Skin of body (tissue), 2 donors: Measurements from ENCODE around the gene COX7A2.

DNA sequence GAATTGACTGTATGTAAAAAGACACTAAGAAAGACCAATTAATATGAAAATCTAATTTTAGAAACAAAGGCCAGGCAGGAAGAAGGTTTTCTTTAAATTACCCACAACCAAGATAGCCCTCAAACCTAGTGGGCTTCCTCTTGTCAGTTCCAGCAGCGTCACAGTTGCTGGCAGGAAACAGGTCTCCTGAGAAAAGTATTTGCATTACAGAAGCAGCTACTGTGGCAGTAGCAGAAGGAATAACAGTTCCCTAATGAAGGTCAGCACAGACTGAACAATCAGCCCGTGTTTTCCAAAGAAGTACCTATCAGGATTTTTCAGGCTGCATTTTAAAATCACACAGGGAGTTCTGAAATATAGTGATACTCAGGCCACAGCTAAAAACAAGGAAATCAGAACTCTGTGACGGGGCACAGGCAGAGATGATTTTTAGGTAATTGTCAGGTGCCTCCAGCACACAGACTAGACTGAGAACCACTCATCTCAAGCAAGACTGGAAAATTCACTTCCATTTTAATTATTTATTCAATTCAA lies 230.4 kb upstream of the KHDRBS2 start:
- RAMPAGE, long total RNA, result no peak

DNA sequence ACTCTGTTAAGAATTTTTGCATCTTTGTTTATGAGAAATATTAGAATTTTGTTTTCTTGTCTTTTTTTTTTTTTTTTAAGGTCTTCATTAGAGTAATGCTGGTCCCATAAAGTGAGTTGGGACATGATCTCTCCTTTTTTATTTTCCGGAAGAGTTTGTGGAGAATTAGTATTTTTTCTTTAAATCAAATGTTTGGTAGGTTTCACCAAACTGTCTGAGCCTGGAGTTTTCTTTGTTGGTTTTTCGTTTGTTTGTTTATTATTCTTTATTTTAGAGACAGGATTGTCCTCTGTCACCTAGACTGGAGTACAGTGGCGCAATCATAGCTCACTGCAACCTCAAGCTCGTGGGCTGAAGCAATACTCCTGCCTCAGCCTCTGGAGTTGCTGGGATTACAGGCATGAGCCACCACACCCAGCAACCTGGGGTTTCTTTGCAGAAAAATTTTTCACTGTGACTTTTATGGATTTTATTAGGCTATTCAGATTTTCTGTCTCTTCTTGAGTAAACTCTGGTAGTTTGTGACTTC lies 120.2 kb upstream of the PTP4A1 start:
- RAMPAGE, long total RNA, result no peak

- RAMPAGE, long total RNA, result no peak
Observed at GRCh38 chr6:63467418-63467819, 104.9 kb upstream of the PTP4A1 start.

DNA sequence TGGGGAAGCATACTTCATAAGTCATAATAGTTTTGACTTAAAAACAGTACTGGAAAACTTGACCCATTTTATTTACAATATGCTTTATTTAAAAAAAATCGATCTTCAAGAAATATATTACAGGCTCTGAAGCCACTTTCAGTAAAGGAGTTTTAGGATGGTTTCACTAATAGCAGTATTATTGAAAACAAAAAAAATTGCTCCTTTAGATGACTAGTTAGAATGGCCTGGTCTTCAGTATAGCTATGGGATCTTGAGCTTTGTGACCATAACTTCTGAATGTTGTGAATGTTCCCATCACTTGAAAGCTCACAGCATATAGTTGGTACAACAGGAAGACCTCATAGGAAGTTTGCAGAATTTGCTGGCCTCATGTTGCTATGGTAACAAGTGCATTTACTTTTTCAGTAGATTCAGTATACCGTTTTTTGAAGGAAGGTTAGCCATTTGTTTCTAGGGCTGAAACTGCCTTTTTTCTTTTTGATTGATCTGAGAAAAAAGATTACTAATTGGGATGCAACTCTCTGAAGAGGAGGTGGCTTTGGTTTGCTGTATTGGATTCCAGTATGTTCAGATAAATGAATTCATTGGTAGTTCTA lies 8.2 kb downstream of the PHF3 start:
- RAMPAGE, long total RNA, result no peak

- RAMPAGE, long total RNA, result no peak
Observed at GRCh38 chr6:63806130-63806892, 170.7 kb downstream of the PHF3 start.

DNA sequence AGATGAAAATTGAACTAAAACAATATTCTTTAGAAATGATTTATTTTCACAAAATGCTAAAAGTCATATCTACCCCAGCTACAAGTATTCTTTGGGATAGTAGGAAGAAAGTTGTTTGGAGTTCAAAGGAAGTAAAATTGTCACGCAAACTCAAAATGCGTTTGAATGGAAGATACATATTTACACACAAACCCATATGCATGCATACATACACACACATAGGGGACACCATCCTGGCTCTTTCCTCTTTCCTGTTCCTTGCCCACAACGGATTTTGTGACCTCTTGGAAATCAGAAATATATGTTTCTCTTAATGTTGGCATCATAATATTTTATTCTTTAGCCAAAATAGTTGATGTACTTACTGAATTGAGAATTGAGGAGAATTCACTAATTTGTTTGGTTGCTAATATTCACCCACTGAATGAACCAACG lies 879.6 kb upstream of the ADGRB3 start:
- RAMPAGE, long total RNA, result no peak

DNA sequence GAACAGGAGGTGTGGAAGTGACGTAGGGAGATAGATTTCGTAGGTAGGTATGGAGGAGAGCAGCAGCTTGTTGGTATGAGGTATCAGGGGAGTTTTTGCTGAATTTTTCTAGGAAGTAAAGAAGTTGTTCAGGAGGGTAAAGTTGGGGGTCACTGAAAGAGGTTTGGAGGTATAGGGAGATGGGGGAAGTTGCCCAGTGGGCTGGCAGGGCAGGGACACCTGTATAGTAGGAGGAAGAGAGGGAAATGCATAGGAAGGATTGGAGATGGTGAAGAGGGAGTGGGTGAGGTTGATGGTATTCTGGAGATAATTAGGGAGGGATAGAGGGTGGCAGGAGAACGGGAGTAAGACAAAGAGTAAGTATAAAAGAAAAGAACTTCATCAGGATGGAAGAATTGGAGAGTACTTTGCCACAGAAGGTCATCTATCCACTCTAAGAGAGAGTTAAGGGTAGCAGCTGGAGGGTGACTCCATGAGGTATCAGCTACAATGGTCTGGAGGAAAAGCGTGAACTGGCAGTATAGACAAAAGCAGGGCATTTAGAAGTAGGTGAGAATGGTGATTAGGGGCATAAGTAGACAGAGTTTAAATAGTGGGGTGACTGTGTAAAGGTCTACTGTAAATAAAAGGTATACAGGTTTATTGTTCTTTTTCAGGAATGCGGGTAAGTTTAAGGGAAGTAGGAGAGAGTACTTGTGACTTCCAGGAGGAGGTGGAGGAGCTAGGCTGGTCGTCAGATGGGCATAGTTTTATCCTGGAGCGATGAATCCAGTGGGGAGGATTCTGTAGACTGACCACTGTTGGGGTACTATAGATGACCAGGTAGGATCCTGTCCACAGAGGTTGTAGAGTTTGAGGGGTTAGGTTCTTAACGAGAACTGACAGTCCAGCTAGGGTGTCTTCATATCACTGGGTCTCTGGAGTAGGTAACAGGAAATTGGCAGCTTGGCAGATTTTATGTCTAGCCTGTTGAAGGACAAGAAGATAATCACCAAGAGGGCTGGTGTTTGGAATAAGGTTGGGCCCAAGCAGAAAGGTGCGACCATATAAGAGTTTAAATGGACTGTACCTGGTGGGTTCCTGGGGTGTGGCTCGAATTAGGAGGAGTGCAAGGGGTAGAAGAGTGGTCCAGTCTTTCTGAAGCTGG lies 751.8 kb upstream of the ADGRB3 start:
- RAMPAGE, long total RNA, result no peak

DNA sequence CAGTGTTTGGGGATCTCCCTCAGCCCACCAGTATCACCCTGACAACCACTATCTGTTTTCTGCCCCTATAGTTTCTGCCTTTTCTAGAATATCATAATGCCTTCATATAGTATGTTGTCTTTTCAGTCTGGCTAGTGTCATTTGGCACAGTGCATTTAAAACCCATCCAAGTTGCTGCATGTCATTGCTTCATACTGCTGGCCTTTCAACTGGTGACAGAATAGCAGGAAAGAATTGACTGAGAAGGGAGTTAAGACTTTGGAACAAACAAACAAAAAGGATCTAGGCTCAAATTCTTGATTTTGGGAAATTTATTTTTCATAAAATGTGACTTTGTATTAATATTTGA lies 4.5 kb downstream of the LMBRD1 start:
- RAMPAGE, long total RNA, result no peak

- RAMPAGE, long total RNA, result no peak
Observed at GRCh38 chr6:70282837-70283563, 19.9 kb downstream of the COL9A1 start.

GRCh38 chr6:70811304-70812402 lies 144.0 kb downstream of the SMAP1 start:
- RAMPAGE, long total RNA, result no peak

DNA sequence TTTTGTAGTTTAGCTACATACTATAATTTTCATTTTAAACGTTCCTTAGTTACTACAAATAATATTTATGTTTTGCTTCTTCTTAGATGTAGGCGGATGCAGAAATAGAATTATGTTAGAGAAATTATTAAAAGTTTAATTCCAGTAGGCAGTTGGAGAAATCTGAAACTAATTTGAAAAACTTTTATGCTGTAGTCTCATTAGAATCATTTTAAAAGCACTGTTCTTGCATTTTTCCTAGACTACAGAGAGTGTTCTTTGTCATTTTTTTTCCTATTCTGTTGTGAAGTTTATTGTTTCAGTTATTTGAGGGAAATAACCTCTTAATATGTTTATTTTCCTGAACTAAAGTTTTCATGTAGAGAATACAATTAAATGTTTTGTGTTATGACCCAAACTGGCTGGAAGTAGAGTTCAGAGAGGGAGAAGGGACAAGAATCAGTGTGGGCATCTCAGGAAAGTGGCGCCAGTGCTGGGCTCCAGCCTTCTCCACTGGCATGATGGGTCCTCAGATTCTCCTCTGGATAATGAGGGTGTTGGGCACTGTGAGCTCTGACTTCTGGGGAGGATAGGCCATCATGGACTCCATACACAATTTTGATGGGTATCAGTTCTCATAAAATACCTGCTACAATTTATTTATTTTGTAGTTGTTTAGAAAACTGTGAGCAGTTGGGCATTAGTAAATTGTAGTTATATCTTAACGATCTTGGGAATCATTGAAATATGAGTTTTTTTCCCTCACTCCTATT lies 18.3 kb downstream of the OGFRL1 start:
- RAMPAGE, long total RNA, result no peak

DNA sequence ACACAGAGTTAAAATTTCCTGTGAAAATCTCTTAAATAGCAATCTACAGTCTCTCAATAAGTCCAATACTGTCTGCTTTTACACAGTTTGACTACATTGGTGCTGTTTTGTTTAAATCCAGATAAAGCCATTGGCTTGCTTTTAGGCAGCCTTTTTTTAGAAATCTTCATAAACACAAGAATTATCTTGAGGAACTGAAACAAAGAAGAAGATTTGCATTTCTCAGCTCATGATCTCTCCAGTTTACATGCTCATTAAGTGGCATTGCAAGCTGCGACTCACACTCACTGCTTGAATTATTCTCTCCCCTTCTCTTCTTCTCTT lies 239.1 kb upstream of the KCNQ5 start:
- RAMPAGE, long total RNA, result no peak

- RAMPAGE, long total RNA, result no peak
Observed at GRCh38 chr6:72620969-72621949, 605 bp upstream of the KCNQ5 start.

DNA sequence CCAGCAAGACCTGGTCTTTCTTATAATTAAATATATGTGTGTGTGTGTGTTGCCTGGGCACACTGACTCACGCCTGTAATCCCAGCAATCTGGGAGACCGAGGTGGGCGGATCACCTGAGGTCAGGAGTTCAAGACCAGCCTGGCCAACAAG lies 324 bp upstream of the CGAS start:
- RAMPAGE, long total RNA, result no peak

GRCh38 chr6:73695145-73695456 lies 902 bp upstream of the CD109 start:
- RAMPAGE, long total RNA, result no peak

DNA sequence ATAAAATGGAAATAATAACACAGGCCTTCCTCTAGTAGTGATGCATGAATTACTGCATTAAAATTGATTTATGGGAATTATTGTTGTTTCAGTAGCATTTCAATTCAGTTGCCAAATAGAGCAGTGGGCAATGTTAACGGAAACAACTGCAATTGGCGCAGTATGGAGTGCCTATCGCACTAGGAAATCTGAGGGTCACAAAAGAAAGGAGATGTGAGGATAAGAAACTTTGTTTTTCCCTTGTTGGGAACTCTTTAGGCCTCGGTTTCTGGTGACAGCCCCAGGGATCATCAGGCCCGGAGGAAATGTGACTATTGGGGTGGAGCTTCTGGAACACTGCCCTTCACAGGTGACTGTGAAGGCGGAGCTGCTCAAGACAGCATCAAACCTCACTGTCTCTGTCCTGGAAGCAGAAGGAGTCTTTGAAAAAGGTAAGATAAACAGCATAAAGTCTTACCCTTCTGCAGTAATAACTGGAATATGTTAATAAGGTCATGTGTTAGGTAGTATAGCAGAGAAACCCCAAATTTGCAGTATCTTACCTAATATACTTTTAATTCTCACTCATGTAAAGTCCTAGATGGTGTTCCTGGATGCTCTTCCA lies 1.2 kb downstream of the CD109 start:
- RAMPAGE, long total RNA, result no peak

DNA sequence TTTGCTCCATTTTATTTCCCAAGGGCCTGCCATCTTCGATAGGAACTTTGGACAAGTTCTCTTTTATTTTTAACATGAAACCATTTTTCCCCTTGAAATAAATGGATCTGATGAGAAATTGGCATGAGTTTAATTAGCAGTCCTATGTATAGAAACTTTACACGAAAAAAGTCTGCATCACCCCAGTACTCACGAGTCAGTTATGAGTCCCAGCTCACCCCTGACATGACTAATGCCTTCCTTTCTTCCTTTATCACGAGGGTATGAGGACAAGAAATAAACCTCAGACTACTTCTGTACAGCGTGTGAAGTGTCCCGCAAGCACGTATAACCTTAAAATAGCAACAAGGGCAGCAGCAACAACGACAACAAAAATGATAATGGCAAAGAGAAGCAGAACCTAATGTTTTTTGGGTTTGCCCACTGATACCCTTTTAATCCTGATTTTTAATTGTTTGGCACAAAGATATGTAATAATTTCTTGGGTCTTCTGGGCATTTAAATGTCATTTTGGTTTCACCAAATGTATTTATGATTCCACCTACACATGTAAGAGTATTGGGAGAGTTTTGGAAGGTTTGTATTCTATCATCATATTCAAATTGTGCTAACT lies 26.7 kb downstream of the CD109 start:
- RAMPAGE, long total RNA, result no peak

DNA sequence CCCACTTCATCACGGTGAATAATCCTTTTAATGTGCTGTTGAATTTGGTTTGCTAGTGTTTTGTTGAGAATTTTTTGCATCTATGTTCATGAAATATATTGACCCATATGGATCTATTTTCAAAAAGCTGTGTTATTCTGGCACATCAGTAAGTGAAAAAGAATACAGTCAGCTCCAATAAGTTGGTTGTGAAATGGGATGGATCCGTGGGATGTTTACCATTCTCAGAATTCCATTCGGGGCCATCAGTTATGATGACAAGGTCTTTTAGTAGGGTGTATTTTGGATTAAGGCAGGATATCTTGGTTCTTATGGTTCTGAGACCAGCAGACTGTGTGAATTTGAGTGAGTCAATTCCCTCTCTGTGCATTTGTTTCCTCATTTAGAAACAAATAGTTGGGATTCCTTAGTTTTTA lies 287.3 kb downstream of the CD109 start:
- RAMPAGE, long total RNA, result no peak

DNA sequence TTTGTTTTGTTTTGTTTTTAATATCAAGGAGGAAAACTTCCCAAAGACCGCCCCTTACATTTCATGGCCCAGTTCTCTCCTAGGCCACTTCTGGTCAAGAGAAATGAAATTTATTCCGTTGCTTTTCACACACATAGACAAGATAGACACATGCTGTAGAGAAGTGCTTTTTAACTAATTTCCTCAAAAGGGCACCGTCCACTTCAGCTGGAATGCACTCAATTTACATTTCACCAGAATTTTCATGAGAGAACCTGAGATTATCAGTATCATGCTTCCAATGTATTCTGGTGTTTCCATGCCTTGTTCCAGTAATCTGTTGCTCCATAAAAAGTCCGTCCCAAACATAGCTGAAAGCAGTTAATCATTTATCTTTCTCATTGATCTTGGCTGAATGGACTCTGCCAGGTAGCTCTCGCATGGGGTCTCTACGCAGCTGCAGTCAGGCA lies 18.3 kb upstream of the COL12A1 start:
- RAMPAGE, long total RNA, result no peak

DNA sequence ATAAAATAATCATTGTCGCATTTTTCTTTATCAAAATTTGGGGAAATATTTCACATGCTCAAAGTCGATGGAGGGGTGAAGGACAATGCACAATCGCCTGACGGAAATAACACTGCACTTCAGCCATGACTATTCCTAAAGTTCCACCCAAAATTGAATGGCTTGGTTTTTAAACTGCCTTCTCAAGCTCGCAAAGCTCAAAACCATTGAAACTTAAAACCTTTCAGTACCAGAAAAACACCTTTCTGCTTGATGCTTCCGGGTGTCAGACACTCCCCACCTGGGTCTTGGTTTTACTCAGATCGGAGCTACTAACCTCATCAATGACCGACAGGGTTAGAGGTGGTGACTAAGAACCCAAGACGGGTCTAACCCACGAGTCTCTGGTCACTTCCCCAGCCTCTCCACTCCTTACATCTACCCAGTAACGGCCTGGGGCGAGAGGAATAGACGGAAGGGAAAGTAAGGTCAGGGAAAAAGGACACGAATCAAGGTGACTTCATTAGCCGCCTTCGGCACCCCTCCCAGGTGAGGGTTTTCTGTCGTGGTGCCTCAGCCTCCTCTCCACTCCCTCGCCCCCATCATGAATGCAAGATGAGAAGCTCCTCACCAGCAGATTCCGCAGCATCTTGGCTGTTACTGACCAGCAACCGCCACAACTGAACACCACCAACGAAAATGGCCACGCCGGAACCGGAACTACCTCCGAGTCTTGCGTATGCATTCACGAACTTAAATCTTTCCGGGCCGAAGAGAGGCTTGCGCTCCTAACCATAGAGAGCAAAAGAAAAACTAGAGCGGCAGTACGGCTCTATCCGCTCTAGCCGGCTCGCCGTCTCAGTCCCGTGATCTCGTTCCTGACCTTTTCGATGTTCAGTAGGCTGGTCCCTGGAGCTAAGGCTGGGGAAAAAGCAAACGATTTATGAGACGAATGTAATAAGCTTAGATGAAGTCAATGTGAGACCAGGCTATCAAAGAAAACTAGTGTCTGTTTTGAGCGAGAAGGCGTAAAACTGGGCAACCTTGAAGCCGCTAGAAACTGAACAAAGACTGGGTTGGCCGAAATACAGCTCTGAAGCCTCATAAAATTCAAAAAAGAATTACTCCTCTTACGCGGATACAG lies at the start of gene COX7A2:
COX7A2 (minus strand) TSS at position 695 of the 1,123 bp plus-strand sequence.
- RAMPAGE, long total RNA, result no peak